A375 (cell line): ENCODE measurements around the gene KIAA1958.

DNA sequence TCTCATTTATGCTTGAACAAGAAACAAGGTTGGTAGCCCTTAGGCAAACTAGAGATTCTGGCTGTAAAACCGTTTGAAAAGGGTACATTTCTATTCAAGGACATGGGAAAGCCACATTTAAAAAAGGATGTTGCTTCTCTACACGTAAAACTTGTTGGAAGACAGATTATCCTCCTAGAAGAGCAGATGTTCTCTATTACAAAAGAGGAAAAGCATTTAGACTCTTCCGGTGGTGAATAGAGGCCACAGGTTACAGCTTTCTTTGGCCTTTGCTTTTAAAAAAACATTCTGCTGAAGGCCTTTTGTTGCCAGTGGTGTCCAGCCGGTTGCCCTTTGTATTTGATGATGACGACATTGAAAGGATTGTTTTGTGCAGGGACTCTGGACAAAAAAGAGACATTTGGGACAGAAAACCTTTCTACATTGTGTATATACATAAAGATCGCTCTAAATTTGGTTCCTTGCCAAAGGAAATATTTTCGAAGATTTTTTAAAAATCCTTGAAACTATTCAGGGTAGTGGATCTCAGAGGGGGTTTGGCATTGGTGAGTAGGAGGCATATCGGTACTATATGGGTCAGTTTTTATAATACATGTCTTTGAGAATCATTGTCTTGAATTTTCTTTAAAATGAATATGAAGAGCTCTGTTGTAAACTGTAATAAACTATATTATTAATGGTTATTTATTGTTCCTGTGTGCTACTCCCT, 180.3 kb downstream of the C9orf152 start:
- RAMPAGE, long total RNA: no peak

DNA sequence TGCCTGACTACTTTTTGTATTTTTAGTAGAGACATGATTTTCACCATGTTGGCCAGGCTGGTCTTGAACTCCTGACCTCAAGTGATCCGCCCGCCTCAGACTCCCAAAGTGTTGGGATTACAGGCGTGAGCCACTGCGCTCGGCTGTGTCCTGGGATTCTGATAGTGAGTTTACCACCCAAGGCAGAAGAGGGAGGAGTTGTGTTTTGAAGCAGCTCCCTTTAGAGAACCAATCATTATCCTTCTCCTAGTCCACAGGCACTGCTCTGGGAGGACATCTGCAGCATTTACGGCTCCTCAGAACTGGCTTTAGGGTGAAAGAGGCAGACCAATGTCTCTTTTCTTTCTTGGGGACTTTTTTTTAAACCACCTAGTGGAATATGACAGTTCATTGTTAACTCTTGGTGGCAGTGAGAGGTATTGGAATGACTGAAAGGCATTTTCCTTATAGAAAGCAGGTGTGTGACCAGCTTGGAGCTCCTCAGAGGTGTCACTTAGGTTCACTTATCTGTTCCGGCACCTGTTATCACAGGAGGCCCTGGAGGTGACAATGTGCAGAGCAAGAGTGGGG, 5.6 kb downstream of the C9orf152 start:
- RAMPAGE, long total RNA: no peak

GRCh38 chr9:110441272-110441789, 103.7 kb upstream of the TXNDC8 start:
- RAMPAGE, long total RNA: no peak

DNA sequence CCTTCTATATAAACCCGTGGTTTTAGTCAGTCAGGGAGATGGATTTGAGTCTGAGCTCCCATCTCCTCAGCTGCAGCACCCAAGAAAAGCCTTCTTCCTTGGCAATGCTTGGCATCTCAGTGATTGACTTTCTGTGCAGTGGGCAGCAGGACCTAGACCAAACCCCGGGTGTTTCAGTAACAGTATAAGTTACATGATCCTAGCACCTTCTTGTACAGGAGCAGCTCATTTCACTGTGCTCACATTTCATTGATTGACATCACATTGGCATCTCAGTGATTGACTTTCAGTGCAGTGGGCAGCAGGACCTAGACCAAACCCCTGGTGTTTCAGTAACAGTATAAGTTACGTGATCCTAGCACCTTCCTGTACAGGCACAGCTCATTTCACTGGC, 129.1 kb downstream of the LPAR1 start:
- RAMPAGE, long total RNA: no peak

DNA sequence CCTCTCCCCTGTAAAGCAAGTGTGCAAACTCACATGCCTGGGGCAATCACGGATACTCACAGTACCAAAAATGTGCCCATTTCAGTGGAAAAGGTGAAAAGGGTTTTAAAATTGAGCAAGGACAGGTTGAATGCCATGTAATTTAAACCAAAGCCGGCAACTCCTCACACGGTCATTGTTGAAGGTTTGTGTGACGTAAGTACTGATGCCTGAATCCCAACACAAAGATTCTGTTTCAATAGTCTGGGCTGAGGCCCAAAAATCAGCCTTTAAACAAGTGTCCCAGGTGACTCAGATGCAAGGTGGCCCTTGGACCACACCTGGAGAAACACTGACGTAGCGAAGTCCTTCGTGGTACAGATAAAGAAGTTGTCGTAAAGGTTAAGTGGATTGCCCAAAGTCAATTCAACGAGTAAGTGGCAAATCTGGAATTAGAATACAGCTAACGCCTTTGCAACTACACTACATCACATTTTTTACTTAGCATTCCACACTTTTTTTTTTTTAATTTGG, 111.5 kb downstream of the LPAR1 start:
- RAMPAGE, long total RNA: no peak

DNA sequence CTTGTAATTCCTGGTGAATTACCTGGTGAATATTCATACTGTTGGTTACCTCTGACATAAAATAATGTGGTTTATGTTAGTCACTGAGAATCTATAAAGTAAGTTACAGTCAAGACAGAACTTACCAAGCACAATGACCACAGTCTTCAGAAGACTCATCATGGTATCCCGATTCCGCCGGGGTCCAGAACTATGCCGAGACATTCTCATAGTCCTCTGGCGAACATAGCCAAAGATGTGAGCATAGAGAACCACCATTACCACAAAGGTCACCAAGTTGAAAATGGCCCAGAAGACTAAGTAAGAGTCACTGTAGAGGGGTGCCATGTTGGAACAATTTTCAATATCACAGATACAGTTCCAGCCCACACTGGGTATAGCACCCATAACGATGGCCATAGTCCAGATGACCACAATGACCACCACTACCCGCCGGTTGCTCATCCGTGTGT, 96.9 kb downstream of the LPAR1 start:
- RAMPAGE, long total RNA: no peak

DNA sequence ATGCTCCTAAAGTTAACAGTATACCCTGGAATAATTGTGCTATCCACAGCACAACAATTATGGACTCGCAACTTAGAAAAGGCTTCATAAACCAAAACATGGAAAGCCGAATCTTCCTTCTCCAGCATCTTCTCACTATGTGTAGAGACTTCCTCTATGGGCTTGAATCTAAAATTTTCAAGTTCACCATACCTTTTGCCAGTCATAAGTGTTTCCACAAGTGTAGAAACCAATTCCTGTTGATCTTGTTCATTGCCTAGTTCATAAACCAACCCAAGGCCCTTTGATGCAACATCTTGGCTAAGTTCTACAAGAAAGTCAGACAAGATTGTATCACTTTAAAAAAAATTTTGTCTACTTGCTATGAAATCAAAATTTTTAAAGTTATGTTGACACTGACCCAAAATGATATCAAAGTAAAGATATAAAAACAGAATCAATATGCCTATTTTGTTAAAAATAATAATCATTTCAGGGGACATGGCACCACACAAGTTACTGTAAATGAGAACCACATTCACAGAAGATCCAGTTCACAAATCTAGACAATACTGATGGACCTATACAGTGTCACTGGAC, 62.6 kb upstream of the OR2K2 start:
- RAMPAGE, long total RNA: no peak

DNA sequence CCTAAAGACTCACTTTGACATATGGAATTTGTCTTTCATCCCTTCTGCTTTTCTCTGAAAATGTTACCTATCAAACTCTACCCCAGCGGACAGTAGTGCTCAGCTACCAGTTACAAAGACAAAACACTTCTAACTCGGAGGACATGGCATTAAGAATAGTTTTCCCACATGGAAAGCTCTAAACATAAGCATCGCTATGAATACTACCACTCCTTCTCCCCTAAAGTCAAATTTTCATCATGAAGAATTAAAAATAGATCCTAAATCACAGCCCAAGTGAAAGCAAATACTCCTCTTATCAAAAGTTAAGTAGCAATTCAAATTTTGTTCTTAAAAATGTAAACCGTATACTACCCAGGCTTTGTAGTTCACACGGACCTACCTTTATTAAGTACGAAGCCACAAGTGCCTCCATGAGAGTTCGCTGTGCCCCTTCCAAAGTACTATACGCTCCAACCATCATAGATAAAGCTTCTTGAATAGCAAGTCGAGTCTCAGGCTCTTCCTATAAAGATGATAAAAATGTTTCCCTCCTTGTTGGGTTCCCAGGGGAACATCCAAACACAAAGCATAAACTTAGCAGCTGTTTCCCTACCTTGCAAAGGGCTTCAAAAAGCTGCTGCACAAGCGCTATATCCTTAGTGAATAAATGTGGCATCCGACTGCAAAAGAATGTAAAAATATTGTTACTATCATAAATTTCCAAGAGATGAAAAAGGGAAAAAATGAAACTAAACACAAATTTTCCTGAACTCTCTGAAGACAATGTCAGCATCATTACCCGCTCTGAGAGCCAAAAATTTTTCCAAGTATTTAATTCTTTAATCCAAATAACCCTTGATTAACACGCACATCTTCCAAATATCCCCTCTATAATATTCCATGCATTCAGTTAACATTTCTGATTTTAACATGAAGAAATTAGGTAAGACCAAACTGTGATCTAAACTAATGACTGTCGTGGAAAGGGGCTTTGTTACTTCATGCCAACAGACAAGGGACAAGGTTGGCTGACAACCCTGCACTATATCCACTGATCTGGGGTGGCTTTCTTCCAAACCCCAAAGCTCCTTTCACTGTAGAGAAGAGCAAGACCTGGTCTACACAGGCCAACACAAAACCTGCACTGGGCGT, 62.3 kb downstream of the ECPAS start:
- RAMPAGE, long total RNA: no peak

- RAMPAGE, long total RNA: no peak
Observed at GRCh38 chr9:111610656-111611275, 11.3 kb upstream of the PTGR1 start.

- RAMPAGE, long total RNA: no peak
Observed at GRCh38 chr9:111937139-111937747, 40.6 kb downstream of the UGCG start.

GRCh38 chr9:111959377-111960268, 63.0 kb downstream of the UGCG start:
- RAMPAGE, long total RNA: no peak

- RAMPAGE, long total RNA: no peak
Observed at GRCh38 chr9:111983658-111983857, 86.9 kb downstream of the UGCG start.

DNA sequence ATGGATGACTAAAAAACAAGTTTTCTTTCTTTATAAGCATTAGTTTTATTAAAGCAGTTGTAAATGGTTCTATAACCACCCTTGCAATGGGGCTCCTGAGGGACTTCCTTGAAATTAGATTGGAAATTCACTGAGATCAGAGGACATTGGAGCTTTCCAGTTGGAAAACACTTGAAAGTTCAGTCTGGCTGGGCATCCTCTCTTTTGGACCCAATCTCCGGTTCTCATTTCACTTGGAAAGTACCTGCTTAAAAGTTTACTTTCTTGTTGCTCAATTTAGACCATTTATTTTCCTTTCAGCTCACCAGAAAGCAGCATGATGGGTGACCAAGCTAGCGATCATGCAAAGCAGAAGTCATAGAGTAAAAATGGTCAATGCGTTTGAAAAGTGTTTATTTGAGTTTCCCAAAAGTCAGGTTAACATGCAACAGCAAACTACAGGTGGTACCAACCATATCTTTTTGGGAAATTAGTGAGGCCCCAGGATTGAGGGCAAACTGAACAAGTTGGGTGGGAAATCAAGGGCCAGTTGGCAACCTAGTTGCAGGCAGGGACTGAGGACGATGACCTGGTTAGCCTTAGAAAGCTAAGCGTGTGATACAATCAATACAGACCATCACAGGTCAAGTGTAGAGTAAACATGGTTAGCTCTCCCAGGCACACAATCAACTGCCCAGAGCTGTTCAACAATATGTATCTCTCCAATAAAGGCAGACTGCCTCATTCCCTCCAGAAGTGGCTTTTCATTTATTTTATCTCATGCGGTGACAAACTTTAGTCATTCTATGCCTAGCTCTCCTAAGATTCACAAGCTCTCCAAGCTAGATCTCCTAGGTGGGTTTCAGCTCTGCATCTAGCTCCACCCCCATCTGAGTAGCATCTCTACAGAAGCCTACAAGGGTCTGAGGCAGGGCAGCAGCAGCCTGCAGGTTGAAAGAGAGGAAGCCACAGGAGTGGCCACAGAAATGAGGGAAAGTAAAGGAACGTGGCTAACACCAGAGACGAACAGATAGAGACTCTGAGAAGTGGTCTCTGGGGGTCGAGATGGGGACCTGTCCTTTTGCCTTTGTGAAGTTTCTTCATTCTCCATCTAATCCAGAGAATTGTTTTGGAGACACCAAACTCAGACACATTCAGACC, 136.9 kb downstream of the UGCG start:
- RAMPAGE, long total RNA: no peak

DNA sequence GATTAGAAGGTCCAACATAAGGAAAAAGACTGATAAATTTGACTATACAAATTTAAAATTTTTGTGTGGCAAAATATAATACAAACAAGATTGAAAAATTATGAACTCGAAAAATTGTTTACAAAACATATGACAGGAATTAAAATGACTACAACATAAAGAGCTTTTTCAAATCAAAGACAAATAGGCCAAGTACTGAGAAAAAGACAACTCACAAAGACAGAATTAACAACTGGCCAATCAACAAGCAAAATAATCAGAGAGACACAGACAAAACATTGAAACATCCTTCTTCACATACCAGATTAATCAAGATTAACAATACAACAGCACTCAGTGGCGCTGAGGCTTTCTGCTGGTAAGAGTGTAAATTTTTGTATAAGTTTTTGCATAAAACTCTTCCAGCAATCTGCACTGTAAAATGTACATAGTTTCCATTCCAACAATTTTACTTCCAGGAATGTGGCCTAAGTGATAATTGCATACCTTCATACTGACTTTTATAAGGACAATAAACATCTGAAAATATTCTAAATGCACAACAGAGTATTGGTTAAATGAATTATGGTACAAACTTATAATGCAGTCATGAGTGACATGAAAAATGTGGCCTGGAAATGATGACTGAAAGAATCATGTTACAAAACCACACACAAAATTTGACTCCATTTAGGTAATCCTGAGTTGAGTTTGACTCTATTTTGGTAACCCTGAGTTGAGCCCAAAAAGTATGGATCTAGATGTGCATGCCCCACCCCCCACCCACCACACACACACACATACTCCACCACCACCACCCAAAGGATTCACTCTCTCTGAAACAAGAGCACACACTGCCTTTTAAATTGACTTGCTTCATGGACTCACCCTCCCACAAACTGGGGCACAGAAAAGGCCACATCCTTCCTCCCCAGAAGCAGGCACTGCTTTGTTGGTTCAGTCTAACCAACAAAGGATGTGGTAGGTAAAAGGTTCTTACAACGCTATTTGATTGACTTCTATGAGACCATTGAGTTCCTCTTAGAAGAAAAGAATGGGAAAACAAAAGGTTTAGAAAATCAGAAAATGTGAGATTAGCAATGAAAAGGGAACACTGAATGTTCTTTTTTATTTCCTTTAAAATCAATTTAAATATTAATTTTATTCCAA, 137.7 kb downstream of the SUSD1 start:
- RAMPAGE, long total RNA: no peak

DNA sequence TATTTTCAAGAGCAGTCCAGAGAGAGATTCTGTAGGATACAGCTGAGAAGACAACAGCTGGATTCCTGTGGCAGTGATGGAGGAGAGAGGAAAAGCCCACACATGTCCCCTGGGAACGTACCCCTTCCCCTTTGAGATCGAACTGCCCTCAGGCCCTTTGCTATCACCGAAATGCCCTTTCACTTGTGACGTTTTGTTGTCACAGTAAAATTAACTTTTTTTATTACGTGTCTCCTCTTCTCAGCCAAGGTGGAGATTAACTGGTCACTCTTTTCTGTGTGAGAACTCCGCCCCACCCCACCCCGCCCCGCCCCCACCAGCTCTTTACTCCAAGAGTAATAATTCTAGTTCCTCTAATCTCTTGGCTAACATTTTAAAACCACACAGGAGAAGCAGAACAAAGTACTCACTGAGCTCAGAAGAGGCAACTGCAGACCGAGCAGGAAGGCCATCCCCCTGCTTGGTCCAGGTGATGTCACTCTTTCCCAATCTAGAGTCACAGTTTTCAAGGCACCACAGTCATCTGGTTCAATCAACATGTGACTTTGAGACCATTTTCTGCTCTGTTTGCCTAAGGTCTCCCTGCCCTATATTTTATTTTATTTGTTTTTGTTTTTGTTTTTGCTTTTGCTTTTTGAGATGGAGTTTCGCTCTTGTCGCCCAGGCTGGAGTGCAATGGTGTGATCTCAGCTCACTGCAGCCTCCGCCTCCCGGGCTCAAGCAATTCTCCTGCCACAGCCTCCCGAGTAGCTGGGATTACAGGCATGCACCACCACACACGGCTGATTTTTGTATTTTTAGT, 105.5 kb downstream of the SUSD1 start:
- RAMPAGE, long total RNA: no peak

DNA sequence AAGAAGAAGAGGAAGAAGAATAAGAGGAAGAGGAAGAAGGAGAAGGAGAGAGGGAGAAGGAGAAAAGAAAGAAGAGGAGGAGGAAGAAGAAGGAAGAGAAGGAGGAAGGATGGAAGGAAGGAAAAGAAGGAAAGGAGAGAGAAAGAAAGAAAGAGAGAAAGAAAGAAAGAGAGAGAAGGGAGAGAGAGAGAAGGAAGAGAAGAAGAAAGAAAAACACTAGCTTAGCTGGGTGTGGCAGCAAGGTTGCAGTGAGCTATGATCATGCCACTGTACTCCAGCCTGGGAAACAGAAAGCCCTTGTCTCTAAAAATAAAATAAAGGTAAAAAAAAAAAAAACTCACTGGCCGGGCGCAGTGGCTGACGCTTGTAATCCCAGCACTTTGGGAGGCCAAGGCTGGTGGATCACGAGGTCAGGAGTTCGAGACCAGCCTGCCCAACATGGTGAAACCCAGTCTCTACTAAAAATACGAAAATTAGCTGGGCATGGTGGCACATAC, 19.2 kb downstream of the SUSD1 start:
- RAMPAGE, long total RNA: no peak

DNA sequence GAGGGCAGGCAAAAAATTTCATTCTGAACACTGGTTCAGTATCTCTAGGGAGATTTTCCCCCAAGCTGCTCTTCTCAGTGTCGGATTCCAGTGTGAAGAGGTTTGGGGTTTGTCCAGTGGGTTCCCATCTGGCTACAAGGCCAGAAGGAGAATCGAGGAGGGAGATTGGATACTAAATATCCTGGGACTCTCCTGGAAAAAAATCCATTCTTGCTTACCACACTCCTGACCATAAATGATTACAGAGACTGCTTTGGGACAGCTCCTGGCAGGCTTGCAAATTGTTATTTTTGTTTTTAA, 4.6 kb upstream of the SUSD1 start:
- RAMPAGE, long total RNA: no peak

DNA sequence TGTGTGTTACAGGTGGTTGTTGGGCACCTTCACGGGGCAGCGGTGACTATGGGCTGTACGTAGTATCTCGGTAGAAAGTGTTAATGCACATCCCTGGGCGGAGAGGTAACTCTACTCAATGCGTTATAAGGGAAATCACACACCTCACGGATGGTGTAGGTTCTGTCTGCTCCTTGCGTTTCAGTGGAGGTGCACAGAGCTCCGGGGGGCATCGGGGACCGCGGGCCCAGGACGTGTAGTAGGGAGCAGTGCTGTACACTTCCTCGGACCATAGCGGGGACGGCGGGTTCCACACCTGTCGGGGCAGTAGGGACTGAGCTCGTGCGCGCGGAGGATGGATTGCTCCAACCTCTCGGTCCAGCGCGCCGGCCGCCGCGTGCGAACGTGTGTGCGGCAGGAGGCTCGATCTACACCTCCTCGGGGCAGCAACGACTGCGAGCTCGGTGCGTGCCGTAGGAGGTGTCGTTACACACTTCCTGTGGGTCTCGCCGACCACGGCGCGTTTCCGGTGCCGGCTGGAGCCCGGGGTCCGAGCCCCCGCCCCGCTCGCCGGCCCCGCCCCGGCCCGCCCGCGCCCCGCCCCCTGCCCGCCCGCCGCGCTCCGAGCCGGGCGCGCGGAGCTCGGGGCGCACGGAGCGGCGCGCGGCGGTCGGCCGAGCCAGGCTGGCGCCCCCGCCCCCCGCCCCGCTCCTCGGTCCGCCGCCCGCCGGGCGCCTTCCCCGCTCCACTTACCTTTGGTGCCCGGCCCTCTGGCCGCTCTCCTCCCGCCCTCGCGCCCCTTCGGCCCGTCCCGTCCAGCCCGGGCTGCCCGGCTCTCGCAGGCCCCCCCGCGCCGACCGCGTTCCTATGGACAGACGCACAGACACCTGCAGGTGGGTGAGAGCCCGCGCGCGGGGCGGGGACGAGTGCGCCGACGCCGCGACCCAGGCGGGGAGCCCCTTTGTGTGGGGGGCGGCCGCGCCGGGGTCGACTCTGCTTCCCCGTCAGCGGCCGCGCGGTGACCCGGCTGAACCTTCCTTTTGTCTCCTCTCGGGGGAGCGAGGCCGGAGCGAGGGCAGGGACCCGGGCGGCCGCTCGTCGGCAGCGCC, at the start of gene KIAA1958:
Gene KIAA1958, plus strand, starts transcription at position 581 of the 1,088 bp plus-strand sequence.
- RAMPAGE, long total RNA: no peak

DNA sequence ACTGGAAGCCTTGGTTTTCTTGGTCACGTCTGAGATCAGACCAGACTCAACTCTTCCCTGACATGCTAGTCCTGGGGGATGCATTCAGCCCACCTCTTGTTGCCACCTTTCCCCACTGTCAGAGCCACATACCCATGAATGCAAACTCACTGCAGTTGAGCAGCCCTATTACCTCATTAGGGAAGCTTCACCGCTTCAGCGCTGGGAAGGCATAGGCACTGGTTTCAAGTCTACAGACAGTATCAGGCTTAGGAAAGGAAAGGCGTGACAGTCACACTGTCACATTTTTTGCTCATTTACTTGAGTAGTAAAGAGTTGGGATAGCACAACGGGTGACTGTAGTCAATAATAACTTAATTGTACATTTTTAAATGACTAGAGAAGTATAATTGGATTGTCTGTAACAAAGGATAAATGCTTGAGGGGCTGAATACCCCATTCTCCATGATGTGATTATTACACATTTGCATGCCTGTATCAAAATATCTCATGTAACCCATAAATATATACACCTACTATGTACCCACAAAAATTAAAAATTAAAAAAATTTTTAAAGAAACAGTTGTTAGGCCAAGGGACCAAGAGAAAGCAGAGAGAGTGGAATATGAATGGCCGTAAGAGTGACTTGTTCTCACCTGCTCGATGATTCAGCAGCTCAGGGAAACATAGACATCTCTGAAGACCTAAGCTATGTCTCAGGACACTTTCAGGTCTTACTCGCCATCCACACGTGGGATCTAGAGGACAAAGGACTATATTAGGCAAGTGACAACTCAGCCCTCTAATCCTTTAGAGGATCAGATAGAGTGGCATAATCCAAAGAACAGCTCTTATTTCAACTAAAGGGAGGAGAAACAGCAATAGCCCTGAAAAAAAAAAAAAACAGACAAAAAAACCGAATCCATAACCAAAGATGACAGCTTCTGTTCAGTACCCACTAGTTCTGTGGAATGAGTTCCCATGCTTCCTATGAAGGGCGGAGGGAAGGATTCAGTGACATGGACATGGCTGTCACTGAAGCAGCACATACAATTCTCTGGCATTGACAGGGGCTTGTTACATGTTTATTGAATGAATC, 95.6 kb downstream of the KIAA1958 start:
- RAMPAGE, long total RNA: no peak

DNA sequence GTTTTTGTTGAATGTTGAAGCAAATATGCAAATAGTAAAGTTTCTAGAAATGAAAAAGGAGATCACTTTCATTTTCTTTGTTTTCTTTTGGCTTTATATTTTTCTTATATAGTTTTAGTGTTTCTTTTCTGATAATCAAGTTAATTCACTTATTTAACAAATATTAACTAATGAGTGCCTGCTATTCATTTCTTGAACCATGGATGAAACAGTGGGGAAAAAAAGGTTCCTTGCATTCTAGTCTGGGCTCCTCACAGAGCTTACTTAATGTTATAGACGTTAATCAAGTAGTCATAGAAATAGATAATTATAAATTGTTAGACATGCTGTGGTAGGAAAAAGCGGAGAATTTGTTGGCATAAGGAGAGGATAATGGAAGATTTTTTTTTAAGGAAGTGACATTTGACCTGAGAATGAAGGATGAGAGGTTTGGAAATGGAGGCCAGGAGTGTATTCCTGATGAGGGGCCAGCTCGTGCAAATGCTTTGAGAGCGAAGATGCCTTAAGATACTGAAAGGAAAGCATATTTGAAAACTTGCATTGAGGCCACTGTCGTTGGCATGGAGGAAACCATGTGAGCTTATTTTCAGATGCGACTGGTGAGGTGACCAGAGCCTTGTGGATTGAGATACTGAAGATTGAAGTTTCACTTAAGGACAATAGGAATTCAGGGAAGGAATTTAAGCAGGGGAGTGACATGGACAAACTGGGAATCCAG, 111.3 kb downstream of the KIAA1958 start:
- RAMPAGE, long total RNA: no peak